AG09319 (cell line): ENCODE measurements around a stretch of chr13.

DNA sequence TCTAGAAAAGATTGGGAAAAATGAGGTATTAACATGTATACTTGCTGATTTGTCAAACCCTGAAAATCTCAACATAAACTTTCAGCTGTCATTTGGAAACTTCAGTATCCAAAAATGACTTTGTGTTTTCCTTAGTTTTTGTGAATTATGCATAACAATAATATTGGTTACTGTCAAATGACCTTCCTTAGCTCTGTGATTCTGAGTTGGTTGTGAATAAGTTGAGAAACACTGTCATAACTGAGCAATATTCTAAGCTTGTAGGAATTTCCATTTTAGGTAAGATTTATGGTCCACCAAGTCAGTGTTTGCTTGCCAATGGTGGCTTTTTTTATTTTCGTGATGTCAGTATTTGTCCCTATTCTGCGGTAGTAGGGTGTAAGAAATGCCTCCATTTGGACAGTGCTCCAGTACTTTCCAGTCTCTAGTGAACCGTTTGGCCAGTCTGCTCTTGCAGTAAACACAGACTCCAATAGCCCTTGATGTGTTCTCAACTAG lies 94.6 kb downstream of the FRY start:
- RRBS = no CpG with 5 or more reads among the region's 3 CpGs

GRCh38 chr13:32261439-32262348 lies 53.5 kb downstream of the ZAR1L start:
- RRBS = no CpG with 5 or more reads among the region's 12 CpGs

- RRBS = no CpG with 5 or more reads among the region's 2 CpGs
Observed at GRCh38 chr13:32745775-32746217, 159.5 kb downstream of the PDS5B start.

GRCh38 chr13:32769994-32770656 lies 183.9 kb downstream of the PDS5B start:
- RRBS = no CpG with 5 or more reads among the region's 10 CpGs

DNA sequence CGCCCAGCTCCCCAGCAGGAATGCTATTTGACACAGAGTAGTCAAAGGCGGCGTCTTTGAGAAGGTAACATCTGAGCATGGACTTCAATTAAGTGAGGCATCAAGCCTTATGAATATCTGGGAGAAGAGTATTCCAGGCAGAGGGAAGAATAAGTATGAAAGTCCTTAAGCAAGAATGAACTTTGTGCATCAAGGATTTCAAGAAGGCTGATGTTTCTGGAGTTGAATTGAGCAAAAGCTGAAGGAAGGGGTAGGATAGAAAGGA lies 194.1 kb downstream of the PDS5B start:
- RRBS = no CpG with 5 or more reads among the region's 3 CpGs

DNA sequence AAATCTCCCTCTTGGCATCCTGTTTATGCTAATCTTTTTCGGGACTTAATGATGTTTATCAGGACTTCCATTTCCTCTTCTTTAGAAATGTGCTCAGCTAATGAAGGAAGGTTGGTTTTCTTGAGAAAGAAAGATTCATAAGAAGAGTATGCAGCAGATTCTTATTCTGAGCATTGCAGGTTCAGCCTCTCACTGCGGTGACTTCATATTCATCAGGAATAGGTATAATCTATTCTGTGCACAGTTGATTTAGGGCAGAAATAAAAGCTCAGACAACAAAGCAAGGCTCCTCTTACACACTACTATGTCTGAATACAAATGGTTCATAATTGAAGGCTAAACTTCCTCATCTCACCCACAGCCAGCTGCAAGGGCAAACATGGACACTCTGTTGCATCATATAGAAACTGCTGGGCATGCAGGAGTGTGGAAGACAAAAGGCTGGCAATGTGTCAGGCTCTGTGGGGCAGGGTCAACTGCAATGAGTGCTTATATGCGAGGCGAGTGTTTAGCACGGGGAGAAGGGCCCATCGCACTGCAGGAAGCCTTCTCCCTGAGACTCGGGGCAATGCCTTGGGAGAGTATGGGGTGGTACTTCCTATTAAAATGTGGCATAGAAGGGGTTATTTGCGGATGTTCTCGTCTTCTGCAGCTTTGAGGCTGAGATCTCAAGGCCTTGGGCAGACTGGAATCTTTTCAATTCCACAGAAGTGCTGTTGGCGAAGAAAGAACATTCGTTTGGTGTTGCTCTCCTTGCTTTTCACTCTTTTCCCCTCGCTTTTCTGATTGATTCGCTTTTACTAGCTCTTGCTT lies 107.3 kb downstream of the KL start:
- RRBS = no CpG with 5 or more reads among the region's 13 CpGs

- RRBS = no CpG with 5 or more reads among the region's 1 CpG
Observed at GRCh38 chr13:33199144-33199369, 86.5 kb downstream of the STARD13 start.

GRCh38 chr13:33204204-33205317 lies 81.0 kb downstream of the STARD13 start:
- RRBS = no CpG with 5 or more reads among the region's 19 CpGs

DNA sequence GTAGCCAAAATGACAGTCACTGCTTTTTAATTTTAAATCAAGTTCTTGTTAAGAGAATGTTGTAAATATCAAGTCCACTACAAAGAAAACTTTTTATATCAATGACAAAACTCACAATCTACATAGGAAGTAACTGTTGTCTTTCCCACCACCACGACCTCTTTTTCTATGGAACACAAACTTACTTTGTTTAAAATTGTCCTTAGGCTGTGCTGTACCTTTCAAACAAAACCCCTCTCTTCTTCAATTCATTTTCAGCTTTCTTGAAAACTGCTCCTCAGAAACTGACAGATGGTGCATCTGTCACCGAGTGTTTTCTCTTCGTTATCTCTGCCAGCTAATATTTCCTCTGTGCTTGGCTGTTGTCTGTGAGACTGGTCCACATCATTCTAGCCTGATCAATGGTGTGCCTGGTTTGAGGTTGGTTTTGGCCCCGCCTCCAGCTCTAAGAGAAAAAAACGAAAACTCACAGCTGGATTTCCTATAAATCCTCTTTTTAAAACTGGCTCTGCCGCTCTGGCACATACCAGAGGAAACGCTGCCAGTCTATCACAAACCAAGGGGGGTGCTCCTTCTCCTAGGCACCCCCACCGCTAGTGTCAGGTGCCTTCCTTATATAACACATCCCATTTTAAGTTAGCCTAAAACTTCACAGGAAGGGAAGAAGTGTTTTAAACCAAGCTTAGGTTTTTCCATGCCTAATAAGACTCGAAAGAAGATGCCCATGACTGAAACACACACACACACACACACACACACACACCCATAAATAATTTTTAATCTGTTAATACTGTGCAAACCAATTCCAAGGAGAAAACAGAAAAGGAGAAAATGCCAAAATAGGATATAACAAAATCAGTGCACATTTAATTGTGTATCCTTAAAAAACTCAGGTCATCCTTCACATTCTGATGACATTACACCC lies 79.7 kb downstream of the STARD13 start:
- RRBS = no CpG with 5 or more reads among the region's 9 CpGs

DNA sequence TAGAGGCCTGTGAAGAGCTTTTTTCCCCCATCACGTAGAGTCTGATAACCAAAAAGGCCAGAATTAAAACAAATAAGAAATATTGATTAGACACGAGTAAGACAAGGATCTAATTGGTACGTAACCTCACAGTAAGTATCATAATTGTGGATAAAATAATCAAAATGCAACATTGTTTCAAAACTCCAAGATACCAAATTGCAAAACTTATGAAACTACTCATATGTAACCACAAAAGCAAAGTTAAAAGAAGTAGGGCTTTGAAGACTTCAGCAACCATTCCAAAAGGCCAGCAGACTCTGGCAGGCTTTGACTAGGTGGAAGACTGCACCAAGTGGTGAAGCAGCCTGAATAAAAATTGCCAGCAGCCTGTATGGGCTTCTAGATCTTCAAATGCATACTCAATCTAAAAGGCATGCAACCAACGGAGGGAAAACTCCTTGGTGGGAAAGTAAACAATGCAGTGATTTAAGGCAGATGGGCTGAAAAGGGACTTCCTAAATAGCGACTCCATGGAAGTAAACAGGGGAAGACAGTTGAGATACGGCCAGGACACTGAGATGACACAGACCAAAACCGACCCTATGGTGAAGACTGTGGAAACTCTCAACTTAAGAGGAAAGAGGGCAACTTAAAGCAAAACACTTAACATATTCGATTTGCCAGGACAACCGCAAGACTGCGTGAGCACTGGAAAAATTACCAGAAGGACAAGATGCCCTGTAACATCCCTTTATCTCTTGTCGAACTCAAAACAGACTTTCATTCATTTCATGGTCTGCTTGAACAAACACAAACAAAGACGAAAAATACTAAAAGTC lies 56.6 kb downstream of the STARD13 start:
- RRBS = no CpG with 5 or more reads among the region's 12 CpGs

DNA sequence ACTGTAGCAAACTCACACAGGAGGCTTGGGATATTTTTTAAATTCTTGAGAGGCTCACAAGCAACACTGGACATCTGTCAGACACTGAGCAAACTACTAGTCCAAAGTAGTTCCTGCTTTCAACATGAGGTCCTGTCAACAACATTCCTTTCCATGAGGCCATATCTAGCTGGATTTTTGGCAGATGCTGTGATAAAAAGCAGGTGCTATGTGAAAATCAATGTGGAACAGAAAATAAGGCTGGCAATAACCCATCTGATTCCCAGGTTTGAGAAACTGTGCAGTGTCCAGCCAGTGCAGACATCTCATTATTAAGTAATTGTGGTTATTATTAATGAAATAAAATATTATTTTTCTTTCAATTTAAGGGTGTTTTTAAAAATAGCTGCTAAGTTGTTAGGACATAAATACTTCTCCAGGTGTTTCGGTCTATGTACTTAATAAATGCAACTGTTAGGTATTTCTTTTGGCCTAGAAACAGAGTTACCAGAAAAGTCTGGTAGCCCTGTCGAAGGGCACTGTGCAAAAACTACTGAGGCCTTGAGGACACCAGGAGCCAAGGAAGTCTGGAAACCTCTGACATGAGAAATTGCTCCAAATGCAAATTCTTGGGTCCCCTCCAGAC lies 50.3 kb downstream of the STARD13 start:
- RRBS = no CpG with 5 or more reads among the region's 2 CpGs

DNA sequence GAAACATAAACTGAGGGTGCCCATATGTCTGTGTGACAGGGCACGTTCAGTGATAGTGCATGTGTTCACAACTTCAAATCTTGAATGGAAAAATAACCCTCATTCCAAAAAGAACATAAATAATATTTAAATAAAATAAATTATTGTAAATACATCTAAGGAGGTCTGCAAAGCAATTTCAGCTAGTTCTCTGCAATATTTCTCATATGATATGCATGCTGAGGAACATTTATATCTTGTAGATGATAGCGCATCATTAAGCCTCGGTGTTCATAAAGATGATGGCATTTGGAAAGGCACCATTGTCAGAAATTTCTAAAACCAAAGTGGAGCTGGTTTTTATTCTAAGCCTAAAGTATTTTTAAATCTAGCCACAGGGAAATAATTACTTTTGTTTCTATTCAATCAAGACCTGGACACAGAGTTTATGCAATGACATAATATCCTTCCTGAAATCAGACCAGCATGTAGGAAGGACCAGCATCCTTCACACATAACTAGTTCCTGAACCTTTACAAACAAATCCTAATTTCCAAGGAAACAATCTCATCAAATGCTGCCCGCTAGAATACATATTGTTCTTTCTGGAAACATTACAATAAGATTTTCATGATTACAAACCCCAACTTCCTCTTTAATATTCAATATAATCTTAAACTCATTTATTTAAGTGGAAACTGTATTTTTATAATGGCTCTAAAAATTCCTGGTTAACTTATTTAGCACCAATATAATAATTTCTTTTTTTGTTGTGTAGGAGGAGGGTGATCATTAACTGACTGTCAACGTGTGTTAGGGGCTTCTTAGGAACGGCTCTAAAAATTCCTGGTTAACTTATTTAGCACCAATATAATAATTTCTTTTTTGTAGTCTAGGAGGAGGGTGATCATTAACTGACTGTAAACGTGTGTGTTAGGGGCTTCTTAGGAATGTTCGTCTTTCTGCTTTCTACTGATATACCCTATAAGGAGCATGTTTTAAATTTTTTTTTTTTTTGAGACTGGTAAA lies 1.5 kb downstream of the STARD13 start:
- RRBS = no CpG with 5 or more reads among the region's 8 CpGs

DNA sequence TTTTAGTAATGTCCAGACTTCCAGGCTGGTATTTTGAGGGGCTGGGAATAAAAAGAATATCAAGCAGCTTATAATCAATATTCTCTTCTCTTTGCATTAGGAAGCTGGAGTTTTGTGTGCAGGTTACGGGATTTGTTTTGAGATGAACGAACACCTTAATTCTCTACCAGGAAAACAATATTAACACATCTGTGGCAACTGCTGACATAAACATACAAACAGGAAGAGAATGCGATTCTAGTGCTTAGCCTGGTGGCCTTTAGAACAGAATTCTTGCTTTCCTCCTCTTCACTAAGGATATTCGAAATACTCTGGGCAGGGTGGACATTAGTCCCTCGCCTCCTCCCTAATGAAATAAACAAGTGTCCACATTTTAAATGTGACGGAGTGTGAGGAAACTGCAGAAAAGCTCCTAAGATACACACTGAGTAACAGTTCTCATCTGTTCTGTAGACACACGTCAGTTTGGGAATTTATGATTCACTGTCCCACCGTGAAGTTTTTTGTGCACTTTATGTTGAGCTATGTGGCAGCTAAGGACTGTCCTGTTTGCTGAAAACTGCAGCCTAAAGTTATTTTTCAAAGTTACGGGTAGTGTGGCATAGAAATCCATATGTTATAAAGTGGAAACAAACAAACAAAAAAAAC lies 677 bp downstream of the STARD13 start:
- RRBS = no CpG with 5 or more reads among the region's 9 CpGs

DNA sequence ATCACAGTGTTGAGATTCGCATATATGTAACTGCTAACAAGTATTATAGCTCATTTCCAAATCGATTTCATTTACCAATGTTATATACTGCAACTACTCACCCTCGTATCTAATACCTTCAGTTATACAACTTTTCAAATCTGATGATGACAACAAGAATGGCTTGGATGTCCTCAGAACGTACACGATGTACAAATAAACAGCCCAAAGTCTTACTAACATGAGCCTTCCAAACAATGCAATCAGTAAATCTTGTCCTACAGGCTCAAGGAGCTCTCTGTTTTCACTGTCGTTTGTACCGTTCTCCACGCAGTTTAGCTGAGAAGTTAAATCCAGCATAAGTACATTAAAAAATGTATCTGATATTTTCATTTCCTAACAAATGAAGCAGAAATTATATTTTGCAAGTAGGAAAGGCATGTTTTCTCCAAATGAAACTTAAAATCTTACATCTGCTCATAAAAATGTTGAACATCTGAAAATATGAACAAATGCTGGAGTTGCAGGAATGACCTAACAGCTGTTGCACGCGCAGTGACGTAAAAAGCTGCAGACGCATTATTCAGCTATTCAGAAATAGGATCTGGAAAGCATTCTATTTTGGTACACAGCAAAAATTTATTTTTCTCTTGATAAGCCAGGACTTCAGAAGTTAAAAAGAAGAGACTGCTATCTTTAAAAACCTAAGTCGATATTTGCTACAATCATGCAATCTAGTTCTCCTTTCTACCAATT lies 36.7 kb upstream of the STARD13 start:
- RRBS = no CpG with 5 or more reads among the region's 13 CpGs

DNA sequence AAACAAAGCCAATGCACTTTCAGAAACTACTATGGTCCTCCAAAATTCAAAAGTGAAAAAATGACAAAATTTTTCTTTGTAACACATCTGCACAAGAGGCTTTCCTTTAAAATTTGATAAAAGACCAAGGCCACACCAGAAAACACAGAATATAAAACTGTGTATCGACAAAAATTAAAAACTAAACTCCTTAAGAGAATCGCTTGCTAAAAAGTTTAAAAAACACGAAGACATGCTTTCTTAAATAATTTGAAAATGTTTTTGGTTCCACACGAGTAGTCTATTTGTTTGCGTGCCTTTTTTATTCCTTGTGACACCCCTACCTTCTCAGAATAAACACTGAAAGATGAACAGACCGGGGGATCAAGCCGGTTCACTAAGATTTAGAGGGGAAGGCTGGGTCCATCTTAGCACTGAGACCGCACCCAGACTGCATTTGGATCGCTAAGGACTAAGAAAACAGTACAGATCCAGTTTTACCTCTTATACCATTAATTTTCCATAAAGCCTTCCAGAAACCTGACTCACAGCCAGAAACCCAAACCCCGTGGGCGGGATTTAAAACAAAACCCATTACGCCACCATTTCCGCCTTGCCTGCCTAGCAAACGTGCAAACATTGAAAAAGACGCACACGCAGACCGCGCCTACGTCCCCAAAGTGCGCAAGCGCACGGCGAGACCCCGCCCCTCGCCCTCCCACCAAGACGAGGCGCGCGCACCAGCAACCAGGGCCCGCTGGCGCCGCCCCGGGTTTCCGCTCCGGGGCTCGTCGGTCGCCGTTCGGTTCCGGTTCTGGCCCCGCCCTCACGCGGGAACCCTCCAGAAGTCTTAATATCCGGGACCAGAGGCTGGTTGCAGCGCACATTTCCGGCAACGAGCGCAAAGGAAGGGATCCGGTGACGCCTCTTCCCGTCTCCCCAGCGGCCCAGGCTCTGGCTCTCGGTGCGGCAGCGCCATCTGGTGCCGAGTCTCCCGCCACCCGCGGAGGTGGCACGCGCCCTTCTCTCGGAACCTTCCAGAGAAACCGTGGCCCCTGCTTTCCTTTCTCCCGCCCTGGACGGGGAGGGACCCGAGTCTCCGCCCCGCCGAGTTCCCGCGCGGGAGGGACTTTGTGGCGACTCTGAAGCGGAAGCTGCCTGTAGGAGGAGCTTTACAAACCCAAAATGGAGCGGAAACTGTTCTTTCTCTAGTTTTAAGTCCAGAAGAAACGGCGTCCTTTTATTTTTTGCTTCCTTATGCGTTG lies 256.7 kb upstream of the STARD13 start:
- RRBS = no CpG with 5 or more reads among the region's 79 CpGs

- RRBS = no CpG with 5 or more reads among the region's 6 CpGs
Observed at GRCh38 chr13:33543119-33543486, 257.5 kb upstream of the STARD13 start.

- RRBS = no CpG with 5 or more reads among the region's 4 CpGs
Observed at GRCh38 chr13:33800248-33800720, 17.7 kb upstream of the RFC3 start.

- RRBS = no CpG with 5 or more reads among the region's 1 CpG
Observed at GRCh38 chr13:34151986-34152359, 334.0 kb downstream of the RFC3 start.

DNA sequence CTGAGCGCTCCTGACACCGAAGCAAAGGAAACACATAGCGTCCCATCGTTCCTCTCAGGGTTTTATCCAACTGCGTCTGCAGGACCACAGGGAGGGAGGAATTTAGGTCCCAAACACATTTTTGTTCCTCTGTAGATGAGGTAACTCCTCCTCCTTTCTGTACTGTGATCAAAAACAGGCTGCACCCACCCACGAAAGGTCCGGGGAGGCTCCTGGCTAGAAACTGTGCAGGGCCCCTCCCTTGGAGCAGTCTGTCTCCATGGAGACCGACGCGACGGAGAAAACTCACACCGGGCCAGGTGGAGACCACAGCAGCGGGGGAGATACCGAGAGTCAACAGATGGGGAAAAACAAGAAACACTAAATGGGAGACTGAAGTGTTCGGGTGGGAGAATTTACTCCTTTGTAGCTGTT lies 191.8 kb upstream of the NBEA start:
- RRBS = 3% methylated on average over 6 of the region's 15 CpGs

- RRBS = no CpG with 5 or more reads among the region's 4 CpGs
Observed at GRCh38 chr13:35858567-35859265, 272.5 kb downstream of the DCLK1 start.